ENCODE measurements around a stretch of chr11.

- RRBS, result no CpG with 5 or more reads among the region's 16 CpGs
These were observed 341 bp upstream of the MRPL11 start for GRCh38 chr11:66438920-66439458.

- RRBS, result no CpG with 5 or more reads among the region's 8 CpGs
These were observed 1.5 kb upstream of the MRPL11 start for GRCh38 chr11:66440122-66440638.

GRCh38 chr11:66465378-66465903 is 1.3 kb upstream of the PELI3 start:
- RRBS, result no CpG with 5 or more reads among the region's 9 CpGs

- RRBS, result no CpG with 5 or more reads among the region's 7 CpGs
These were observed 8.4 kb upstream of the RBM4 start for GRCh38 chr11:66630004-66630555.

- RRBS, result no CpG with 5 or more reads among the region's 22 CpGs
These were observed 1.2 kb downstream of the RBM4 start for GRCh38 chr11:66639333-66640517.

DNA sequence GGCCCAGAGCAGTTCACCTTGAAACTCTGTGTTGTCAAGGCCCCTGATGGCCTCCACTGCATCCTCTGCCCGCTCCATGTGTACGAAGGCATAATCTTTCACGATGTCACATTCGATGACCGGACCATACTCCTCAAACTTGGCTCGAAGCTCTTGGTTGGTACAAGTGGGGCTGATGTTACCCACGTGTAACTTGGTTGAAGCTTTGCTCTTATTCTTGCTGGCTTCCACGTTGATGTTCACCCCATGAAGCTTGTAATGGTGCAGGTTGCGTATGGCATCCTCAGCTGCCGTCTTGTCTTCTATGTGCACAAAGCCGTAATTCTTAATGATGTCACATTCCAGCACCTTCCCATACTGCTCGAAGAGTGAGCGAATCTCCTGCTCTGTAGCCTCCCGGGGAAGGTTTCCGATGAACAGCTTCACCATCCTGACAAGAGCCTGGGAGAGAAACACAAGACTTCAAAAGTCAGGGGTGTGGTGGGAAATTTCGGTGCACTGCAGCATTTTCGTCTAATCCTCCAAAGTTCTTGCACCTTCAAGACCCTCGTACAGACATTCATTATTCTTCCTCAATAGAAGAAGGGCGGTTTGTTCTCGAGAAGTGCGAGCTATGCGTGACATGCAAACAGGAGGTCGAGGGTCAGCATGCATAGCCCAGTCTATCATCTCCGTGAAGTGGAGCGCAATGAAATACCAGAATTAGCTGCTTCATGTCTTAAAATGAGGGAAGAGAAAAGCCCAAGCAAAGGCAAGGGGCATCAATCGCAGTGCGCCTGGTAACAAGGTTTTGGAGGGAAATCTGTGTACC is 831 bp downstream of the RBM4B start:
- RRBS, result no CpG with 5 or more reads among the region's 27 CpGs

DNA sequence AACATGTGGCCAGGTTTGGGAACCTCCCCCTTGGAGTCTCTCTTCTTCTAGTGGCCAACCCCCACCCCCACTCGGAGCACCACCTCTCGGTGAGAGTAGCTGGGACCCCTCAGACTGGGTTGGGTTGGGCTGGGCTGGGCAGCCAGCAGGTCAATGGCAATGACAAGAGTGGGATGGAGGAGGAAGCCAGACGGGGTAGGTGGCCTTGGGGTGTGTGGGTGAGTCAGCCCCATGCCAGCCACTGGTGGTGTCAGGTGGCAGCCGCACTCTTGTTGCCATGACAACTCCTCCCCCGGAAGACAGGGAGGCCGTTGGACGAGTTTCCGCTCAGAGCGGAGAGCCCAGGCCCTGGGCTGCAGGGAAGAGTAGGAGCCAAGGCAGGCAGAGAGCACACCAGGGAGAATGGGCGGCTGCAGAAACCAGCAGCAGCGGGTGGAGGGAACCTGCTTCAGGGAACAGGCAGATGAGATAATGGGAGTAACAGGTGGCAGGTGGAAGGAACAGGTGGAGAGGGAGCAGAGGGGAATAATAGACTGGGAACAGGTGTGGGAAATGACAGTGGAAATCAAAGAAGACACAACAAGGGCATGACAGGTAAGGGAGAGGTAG is 8.8 kb downstream of the SPTBN2 start:
- RRBS, result no CpG with 5 or more reads among the region's 11 CpGs

- RRBS, result no CpG with 5 or more reads among the region's 12 CpGs
These were observed 6.1 kb downstream of the SPTBN2 start for GRCh38 chr11:66722890-66723411.

DNA sequence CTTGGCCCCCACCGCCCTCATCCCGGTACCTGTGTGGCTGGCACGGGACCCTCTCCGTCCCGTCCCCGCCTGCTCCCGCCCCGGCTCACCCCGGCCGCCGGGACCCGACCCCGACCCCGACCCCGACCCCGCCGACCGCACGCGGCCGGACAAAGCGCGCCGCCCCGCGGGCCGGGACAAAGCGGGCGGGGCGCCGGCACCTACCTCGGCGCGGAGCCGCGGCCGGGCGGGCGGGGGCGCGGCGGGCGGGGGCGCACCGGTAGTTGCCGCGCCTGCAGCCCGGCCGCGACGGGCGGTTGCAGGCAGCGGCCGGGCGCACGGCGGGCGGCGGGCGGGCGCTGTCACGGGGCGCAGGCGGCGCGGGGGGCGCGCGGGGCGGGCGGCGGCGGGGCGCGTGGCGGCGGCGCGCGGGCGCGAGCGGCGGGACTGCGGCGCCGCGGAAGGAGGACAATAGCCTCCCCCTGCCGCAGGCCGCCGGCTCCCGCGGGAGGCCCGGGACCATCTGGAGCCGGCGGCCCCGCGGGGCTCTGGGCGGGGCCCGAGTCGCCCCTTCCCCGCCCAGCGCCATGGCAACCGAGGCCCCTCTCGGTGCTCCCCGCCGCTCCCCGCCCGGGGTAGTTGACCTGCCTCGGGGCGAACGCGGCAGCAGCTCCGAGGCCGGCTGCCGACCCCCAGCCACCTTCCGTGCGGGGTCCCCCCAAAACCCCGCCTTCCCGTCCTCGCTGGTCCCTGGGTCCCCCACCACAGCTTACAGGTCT is 880 bp downstream of the SPTBN2 start:
- RRBS, result 6% methylated on average over 39 of the region's 121 CpGs

- RRBS, result 98% methylated on average over 10 of the region's 41 CpGs
These were observed 848 bp downstream of the LRFN4 start for GRCh38 chr11:66857580-66858243.

DNA sequence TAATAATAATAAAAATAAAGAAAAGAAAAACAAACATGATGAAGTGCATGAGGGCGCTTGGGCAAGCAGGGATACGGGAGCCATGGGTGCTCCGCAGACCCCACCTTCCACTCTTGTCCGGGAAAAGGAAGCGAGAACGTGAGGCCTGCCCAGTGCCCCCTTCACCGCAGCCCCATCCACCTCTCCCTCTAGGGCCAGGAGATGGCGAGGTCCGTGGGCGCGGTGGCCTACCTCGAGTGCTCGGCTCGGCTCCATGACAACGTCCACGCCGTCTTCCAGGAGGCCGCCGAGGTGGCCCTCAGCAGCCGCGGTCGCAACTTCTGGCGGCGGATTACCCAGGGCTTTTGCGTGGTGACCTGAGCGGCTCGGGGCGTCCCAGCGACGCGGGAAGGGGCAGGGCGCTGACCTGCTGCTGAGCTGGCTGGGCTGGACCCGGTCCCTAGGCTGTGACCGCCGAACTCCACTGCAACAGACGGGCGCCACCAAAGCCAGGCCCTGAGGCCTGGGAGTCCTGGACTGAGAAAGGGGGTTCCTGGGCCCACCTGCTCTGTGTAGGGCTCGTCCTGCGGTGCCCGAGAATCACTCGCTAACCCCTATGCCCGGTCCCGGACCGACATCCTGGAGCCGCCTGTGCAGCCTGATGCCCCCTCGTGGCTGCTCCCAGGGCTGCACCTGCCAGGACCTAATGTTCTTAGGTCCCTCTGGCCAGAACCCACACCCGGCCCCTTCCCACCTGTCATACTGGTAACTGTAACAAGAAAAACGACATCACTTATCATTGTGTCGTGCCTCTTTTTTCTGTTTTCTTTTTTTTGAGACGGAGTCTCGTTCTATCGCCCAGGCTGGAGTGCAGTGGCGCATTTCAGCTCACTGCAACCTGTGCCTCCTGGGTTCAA is 14.8 kb downstream of the RHOD start:
- RRBS, result 13% methylated on average over 1 of the region's 53 CpGs

- RRBS, result under 1% methylated on average over 8 of the region's 25 CpGs
These were observed 1.2 kb downstream of the KDM2A start for GRCh38 chr11:67120181-67120797.

DNA sequence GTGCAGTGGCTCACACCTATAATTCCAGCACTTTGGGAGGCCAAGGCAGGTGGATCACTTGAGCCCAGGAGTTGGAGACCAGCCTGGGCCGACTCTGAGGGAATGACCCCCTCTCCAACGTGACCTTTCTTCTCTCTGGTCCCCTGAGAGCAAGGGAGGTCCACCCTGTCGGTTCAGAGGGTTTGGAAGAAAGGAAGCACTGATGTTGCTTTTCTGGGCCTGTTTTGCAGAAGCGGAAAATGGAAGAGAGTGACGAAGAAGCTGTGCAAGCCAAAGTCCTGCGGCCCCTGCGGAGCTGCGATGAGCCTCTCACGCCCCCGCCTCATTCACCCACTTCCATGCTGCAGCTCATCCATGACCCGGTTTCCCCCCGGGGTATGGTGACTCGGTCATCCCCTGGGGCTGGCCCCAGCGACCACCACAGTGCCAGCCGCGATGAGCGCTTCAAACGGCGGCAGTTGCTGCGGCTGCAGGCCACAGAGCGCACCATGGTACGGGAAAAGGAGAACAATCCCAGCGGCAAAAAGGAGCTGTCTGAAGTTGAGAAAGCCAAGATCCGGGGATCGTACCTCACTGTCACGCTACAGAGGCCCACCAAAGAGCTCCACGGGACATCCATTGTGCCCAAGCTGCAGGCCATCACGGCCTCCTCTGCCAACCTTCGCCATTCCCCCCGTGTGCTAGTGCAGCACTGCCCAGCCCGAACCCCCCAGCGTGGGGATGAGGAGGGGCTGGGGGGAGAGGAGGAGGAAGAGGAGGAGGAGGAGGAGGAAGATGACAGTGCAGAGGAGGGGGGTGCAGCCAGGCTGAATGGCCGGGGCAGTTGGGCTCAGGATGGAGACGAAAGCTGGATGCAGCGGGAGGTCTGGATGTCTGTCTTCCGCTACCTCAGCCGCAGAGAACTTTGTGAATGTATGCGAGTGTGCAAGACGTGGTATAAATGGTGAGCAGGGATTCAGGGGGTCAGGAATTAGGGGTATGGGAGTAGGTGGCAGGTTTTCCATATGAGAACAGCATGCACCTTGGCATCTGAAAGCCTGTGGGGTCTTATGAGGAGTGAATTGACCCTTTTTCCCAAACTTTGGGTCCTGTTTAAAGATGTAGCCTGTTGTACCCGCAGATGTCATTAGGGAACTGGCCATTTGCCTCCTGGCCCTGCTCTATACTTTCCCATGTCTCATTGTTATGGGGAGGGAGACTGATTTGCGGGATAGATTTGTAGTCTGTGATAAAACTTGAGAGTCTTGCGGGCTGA is 16.0 kb upstream of the GRK2 start:
- RRBS, result 100% methylated on average over 3 of the region's 42 CpGs

- RRBS, result no CpG with 5 or more reads among the region's 25 CpGs
These were observed 11.3 kb upstream of the GRK2 start for GRCh38 chr11:67254761-67255557.

DNA sequence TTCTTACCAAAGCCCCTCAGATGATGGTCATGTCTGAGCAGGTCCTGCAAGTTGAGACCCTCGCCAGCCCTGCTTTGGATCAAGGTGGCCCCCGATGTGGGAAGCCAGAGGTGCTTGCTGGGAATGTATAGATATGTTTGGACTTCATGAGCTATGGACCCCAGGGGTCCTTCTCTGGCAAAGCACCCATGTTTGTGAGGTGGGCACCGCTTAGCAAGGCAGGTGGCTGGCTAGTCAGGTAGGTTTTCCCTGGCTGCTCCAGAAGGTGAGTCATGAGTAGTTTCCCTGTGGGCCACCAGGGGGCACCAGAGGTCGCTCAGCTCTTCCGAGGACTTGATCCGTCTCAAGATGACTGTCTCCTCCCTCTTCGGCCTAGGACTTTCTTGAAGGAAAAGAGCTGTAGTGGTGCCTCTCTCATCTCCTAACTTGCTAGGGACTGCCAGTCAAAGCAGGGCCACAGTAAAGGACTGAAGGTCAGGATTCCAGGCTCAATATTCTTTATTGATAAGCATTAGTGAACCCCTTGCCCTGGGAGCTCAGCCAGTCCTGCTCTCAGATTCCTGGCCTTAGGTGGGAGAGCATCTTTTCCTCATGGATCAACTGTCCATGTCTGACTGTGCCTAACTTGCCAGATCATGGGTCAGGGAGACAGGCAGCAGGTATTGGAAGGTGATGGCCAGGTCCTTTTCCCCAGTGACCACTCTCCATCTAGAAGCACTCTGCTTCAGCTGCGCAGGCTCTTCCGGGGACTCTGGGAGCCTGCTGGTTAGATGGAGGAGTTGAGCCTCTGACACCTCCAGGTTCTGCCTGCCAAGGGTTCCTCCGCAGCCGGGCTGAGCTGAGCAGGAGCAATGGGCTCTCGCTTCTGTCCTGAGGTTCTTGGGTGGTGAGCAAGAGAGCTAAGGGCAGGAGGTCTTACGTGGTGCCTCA is 2.0 kb downstream of the POLD4 start:
- RRBS, result 98% methylated on average over 3 of the region's 13 CpGs

GRCh38 chr11:67371126-67372290 is 1.9 kb downstream of the CLCF1 start:
- RRBS, result 61% methylated on average over 5 of the region's 25 CpGs

DNA sequence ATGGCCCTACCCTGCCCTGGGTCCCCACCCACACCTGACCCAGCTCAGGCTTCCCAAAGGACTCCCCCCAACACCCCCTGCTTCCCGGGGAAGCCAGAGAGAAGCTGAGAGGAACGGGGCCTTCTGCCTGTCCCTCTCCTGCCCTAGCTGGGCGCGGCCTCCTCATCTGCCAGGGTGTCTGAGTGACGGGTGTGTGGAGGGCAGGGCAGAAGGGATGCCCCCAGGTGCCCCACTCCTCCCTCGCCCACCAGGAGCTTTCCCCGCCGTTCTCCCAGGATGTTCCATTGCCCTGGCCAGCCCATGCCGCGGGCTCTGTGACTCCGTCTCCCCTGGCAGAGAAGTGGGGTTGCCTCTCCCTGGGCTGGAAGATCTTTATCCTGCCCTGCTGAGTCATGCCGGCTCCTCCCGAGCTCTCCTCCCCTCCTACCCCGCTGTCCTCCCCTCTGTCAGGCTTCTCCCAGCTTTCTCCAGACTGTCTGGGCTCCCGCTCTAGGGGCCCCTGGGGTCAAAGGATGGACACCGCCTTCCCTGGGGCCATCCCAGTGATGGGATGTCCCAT is 6.1 kb upstream of the CLCF1 start:
- RRBS, result no CpG with 5 or more reads among the region's 16 CpGs

- RRBS, result no CpG with 5 or more reads among the region's 16 CpGs
These were observed 7.7 kb upstream of the CLCF1 start for GRCh38 chr11:67380767-67381814.

DNA sequence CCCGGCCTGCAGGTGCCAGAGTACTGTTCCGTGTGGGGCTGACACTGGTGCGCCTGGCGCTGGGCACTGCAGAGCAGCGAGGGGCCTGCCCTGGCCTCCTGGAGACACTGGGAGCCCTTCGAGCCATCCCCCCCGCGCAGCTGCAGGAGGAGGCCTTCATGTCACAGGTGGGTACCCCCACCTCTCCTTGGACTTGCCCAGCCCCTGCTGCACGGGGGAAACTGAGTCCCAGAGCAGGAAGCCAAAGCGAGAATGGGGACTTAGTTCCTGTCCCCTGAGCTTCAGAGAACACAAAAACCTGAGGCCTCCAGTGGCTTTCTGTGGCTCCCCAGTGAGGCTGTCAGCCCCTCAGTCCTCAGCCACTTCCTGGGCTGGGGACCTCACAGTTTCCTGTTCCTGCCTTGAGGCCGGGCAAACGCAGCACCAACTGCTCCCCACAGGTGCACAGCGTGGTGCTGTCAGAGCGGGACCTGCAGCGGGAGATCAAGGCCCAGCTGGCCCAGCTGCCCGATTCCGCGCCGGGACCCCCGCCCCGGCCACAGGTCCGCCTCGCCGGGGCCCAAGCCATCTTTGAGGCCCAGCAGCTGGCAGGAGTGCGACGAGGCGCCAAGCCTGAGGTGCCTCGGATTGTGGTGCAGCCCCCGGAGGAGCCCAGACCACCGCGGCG is 5.2 kb downstream of the TBC1D10C start:
- RRBS, result 89% methylated on average over 6 of the region's 32 CpGs

DNA sequence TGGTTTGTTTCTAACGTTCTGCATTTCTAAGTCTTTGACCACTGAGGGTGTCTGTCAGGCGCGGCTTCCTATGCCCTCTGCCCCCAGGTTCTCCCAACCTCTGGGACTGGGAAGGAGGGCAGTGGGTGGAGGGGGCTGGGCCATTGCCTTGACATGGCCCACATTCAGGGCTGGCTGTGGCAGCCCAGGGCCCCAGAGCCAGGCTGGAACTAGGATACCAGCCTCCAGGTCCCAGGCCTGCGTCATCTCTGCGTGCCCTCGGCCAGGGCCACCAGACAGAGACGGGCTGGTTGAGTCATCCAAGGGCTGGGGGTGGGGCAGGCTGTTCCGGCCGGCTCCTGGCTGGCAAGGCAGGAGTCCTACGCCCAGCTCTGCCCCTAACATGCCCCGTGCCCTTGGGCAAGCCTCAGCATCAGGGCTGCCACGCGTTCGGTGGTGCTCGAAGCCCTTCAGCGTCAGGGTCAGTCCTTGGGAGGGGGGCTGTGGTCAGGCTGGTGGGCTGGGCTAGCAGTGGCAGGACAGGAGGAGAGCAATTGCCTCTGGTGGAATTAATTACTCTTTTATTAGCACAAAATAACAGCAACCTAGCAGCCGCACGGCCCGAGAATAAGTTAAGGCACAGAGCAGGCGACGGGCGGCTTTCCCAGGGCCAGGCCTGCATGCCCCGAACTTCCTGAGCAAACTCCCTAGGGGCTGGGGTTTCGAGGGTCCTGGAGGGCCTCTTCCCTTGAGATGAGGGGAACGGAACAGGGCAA is 5.1 kb downstream of the TMEM134 start:
- RRBS, result no CpG with 5 or more reads among the region's 25 CpGs

Data from epidermal melanocyte (primary cell).